ENCODE measurements around the gene ACADS.

DNA sequence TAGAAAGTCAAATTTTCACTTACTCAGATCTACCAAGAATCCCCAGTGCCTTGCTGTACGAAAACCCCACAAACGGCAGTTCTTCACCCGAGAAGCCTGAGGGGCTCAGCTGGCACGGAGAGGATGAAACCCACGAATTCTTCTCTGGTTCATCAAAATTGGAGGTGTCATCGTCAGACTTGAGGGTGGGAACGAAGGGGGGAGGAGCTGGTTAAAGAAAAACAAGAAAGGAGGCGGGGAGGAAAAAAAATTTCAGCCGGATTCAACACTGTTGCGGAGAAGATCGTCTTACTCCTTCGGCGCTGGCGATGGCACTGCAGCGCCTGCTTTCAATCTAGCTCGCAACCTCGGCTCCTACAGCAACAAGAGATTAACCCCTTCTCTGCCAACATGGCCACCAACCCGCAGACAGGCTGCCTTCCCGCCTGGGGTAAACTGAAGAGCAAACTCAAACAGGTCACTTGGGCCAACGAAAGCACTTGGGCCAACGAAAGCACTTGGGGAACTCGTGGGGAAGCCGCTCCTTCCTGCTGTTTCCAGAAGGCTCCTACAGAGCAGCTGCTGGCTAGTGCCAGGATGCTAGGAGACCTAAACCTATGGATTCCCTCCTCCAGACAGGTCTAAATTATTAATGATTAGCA lies 73.8 kb downstream of the CIT start:
- PRO-cap = no peak

DNA sequence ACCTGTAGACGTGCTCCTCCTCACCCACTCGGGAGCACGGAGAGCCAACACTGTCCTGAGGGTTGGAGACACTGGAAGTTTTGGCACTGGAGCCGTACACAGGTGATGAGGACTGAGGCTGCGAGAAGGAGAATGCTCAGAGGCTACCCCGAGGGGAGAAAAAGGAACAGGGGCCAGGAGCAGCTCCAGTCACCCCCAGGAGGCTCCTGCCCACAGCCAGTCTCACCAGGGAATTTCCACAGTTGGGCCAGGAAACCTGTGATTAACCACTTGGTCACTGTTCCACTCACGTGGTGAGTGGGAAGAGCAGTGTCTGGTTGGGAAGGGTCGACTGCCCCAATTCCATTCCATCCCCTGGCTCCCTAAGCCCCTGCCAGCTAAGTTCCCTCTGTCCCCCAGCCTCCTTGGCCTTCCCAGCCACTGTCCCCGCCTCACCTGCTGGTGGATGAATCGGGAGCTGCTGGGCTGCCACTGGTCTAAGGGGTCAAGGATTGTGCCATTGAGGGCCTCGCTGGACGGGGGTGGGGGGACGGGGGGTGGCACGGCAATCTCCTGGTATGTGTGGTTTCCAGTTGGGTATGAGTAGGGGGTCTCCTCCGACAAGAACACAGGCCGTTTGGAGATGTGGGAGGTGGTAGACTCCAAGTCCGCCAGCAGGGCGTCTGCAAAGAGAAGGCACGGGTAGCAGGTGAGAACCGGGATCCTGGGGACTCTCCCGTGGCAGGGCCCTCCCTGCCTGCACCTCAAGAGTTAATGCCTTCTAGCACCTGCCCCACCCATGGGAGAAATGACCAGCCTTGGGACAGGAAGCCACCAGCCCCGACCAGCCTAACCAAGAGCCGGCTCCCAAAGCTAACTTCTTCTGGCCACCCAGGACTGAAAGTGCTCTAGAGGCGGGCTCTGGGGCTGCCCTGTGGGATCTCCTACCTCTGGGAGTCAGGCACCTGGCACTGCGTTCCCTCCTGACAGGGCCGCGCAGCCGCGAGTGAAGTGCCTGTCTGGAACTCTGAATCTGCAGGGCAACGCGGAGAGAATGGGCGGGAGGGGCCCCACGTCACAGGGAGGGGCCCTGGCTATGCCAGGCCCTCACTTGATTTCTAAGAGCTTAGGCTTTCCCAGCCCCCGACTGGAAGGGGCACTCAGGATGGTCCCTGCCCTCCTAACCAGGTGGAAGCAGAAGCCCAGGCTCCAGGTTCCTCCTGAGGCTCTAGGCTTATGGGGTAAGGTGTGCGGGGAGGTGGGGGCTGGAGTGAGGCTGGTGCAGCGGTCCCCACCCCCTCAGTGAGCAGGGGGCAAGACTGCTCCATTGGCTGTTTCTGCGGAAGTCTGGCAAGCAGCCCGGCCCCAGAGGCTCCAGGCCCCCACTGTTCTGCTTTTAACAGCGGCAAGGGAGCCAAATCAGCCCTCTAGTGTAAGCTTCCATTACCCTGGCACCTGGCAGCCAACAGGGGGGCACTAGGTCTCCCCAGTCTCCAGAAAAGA lies 23.3 kb upstream of the RPLP0 start:
- PRO-cap = bidirectional peak, plus-strand start at position 1,108 of the sequence, minus-strand start at position 987 of the sequence

DNA sequence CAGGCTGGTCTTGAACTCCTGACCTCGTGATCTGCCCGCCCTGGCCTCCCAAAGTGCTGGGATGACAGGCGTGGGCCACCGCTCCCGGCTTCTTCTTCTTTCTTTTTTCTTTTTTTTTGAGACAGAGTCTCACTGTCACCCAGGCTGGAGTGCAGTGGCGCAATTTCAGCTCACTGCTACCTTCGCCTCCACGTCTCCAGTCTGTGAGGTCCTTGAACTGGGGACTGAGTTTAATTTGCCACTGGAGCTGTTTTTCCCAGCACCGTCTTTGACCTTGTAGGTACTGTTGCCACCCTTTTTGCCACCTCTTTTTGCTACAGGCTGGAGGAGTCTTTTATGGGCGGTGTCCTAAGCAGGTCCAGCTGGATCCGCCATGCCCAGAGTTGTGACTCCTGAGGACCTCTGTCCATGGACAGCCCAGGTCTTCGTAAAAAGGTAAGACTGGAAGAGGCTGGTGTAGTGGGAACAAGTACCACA lies 11.6 kb upstream of the SIRT4 start:
- PRO-cap = no peak

DNA sequence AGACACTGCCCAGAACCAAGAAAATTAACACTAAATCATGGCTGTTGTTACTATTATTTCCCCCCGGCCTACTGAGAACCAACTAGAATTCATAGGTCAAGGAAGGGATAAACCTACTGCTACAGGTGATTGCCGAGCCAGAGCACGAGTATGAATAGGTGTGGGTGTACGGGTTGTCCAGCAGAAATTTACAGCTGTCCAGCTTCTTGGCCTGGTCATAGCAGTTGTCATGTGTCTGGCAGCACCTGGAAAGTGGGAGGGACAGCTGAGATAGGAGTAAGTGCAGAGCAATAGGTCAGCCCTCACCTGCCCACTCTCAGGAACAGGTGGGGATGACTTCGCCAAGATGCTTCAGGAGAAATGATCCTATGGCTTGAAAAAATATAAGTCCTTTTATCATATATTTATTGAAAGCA lies 2.8 kb downstream of the PLA2G1B start:
- PRO-cap = no peak

- PRO-cap = unidirectional peak, minus-strand start at chr12:120402356
Observed at GRCh38 chr12:120402152-120402705, 33.3 kb upstream of the MSI1 start.

- PRO-cap = no peak
Observed at GRCh38 chr12:120444227-120445139, 1.7 kb downstream of the TRIAP1 start.

DNA sequence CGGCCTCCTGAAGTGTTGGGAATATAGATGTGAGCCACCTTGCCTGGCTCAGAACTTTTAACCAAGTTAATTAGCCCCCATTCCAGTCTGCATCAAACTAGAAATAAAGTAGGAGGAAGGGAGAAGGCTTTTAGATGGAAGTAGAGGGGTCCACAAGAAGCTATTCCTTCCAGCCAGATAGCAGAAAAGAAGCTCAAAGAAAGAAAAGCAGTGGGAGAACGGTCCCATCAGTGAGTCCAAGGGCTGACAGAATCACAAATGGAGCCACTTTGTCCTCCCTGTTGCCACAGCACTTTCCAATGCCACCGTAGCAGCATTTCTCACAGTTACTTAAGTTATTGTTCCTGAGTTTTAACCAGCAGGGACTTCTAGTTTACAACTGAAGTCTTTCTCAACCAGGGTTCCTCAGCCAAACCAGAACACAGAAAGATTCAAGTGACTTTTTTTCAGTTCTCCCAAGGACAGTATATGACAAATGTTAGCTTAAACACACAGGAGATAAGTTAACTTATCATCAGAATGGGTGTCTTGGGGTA lies 6.8 kb downstream of the GATC start:
- PRO-cap = no peak

GRCh38 chr12:120468864-120469611 lies 510 bp downstream of the SRSF9 start:
- PRO-cap = no peak

DNA sequence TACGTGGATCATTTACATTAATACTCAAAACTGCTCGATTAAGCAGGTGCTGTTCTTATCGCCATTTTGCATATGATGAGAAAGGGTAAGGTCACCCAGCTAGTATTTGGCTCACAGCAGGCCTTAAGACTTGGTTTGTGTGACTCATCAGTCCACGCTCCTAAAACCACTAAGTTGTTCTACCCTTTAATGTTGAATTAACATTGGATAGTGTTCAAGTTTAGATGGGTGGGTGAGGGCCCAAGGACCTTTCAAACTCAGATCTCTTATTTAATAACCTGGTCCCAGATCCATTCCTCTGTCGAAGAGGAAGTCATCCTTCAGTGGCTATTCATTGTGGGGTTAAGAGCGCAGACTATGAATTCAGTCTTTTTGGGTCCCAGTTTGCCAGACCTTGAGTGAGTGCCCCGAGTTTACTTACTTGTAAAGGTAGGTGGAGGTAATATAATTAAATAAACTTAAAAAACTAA lies 1.0 kb downstream of the RNF10 start:
- PRO-cap = no peak

DNA sequence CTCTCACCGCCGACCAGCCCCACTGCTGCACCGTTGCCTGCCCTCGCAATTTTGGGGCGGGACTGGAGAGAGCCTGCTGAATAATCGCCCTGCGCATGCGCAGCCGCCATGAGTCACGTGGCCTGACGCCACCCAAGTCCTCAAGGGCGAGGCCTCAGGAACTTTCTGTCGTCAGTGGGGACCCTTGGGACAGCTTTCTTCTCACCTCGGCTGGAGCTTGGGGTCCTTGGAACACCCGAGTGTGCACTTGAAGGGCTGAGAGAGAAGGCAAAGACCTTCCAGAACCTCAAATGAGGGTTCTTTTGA lies 14.6 kb upstream of the CABP1 start:
- PRO-cap = no peak

- PRO-cap = bidirectional peak, plus-strand start at chr12:120677980, minus-strand start at chr12:120677728
Observed at GRCh38 chr12:120677623-120678612, 9.0 kb upstream of the MLEC start.

DNA sequence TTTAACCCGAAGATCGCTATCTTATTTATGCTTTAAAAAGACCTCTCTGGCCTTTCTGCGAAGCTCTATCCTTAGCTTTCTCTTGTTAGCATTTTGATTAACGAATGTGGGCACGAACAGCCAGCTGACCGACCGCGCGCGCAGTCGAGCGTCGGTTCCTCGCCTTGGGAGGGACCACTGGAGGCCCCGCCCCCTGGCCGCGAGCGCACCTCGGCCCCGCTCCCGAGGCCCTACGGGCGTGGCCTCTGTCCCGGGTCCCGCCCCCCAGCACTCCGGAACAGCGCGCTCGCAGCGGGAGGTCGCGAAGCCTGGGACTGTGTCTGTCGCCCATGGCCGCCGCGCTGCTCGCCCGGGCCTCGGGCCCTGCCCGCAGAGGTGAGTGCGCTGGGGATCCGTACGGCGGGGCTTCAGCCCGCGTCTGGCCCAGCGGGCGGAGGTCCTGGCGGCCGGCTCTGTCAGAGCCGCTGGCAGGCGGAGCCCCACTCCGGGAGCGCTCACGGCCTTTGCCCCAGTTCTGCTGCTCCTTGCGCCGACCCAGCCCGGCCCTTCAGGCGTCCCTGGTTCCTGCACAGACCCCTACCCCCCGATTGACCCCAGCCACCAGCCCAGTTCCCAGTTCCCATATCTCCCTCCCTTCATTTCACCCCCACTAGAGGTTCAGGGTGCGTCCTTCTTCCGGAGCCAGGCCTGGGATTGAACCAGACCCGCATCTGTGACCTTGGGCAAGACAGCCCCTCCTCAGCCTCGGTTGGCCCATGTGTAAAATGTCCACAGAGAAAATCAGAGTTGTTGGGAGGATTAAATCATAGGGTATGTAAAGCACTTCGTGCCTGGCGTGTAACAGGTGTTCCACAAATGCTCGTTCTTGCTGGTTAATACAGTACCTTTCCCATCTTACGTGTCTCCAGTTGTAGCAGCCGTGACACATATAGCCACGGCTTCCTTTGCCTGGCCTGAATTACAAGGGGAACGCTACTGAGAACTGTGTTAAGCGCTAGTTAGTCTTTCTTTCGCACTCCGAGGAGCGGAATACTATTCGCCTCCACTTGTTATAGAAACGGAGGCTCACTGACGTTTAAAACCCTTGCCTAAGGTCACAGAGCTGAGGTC lies at the start of gene ACADS:
Gene ACADS (plus strand): TSS at position 270 of the 1,110 bp plus-strand sequence.
- PRO-cap = bidirectional peak, plus-strand start at position 270 of the sequence, minus-strand start at position 158 of the sequence; bidirectional peak, plus-strand start at position 511 of the sequence, minus-strand start at position 420 of the sequence

DNA sequence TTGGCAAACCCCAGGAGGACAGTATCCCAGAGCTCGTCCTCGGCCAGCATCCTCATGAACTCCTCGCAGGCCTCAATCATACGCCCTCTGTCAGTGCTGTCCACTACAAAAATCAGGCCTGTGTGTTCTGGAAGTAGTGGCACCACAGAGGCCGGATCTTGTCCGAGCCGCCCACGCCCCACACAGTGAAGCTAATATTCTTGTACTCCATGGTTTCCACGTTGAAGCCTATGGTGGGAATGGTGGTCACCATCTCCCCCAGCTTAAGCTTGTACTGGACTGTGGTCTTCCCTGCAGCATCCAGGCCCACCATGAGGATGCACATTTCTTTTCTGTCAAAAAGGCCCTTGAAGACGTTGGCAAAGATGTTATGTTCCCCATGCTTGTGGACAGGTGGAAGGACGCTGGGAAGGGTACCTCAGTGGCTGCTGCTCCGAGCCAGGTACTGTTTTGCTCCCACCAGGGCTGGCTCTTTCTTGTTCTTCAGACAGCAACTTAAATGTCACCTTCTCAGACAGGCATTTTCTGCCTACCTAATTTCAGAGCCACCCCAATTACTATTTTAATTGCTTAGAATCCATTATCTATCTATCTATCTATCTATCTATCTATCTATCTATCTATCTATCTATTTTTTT lies 58.8 kb downstream of the SPPL3 start:
- PRO-cap = no peak

- PRO-cap = no peak
Observed at GRCh38 chr12:120893486-120894286, 10.5 kb downstream of the SPPL3 start.

DNA sequence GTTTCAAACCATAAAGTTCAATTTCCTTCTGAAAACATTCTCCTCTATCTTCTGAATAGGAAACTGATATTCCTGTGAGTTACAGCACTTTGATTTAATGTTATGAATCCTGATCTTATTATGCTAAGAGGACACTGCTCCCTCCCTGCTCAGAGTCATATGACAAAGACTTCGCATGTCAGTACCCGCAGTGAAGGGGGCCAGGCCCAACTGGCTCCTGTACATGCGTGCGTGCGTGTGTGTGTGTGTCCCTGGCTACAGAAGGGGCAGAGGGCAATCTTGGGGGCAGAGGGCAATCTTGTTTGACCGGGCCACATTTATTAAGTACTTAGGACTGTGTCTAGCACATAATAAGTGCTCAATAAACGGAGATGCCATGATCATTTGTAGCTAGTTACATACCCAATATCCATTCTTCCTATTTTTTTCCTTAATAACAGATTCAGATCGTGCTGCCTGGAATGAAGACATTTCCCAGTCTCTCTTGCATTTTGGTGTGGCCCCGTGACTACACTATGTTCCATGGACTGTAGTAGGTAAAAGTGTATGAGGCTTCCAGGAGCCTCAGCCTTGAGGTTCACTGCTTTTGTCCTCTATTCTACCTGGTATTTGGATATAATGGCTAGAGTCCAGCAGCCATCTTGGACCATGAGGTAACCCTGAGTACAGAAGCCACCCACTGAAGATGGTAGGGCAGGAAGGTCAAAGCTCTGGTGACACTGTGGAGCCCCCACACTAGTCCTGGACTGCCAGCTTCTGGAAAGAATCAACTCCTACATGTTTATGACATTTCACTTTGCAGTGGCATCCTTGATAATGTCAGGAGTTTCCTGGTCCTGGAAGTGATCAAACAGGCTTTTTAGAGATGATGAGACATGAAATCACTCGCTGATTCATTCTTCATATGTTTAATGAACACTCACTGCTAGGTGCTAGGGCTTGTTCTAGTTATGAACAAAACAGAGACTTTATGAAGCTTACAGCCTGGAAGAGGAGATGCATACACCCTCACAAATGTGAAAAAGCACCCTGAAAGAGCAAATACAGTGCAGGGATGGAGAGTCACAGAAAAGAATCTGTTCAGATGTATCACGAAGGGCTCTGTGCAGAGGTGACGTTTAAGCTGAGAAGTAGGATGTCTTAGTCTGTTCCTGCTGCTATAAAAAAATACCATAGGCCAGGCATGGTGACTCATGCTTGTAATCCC lies 16.0 kb upstream of the HNF1A start:
- PRO-cap = no peak

- PRO-cap = no peak
Observed at GRCh38 chr12:120971667-120972386, 6.5 kb upstream of the HNF1A start.

- PRO-cap = no peak
Observed at GRCh38 chr12:121210684-121211214, 820 bp downstream of the P2RX4 start.

- PRO-cap = no peak
Observed at GRCh38 chr12:121419908-121420448, 20.1 kb downstream of the RNF34 start.

DNA sequence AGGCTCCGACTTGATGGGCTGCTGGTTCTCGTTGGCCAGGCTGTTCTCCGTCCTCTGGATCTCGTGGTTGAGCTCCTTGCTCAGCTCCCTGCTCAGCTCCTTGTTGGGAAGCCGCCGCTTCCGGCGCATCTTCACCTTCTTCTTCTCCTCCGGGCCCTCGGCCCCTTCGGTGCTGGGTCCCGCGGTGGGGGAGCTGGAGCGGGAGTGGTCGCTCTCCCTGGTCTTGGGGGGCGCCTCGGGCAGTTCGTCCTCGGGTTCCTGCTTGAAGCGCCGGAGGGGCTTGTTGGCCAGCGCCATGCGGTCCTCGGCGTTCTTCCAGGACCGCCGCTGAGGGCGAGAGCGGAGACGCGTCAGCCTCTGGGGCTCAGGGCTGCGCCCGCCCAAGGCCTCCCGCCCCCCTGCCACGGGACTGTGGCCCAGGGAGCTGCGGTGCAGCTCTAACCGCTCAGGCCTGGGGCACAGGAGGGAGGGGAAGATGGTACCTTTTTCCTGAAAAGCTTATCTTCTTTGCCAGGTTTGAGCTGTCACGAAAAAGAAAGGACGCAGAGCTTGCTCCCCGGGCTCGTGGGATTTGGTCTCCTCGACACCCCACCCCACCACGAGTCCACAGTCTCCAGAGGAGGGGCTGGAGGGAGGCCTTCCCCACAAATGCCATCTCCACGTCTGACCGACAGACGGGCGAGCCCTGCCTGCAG lies 42.7 kb downstream of the RNF34 start:
- PRO-cap = no peak

DNA sequence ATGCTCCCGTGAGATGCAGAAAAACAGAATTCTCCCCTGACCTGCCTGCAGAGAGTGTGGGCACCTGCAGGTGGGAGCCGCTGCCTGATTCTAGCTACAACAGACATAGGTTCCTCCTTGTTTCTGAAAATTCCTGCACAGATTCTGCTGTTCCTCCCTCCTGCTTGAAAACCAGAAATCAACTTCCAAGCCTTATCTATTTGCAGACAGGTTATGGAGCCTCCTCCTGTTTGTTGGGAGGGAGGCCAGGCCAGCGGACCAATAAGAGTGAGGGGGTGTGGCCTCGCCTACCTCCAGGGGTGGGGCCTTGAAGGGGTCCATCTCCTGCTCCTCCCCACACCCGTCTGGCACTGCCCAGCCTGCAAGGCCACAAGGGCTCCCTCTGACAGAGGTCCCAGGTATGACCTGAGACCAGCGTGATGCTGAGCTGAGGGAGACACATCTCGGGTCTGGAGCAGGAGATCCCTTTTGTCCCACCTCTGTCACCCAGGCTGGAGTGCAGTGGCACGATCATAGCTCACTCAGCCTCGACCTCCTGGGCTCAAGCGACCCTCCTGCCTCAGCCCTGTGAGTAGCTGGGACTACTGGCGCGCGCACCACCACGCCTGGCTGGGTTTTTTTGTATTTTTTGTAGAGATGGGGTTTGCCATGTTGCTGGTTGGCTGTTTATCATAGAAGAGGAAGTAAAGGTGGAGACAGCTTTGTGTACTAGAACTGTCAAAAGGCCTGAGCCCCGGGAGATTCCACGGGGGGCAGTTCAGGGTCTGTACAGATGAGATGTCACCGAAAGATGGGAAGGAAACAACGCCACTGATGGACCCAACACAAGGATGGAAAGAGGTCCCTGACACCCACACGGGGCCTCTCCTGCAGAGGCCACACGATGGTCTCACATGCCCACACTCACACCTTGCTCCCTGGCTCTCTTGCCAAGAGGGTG lies 66.9 kb downstream of the KDM2B start:
- PRO-cap = no peak